Peripheral blood mononuclear cell (primary cell): ENCODE measurements around the genes SLC4A9, ANKHD1, PCDHB13 and PCDHGB4.

- PRO-cap, 8 experiments = peak in 1 of 8 experiments; most common plus-strand start chr5:140113294 (in 1); most common minus-strand start chr5:140113339 (in 1)
Observed at GRCh38 chr5:140112522-140113529, 1.1 kb upstream of the PURA start.

GRCh38 chr5:140116235-140116887 lies 2.5 kb downstream of the PURA start:
- PRO-cap, 8 experiments = no peak in any of the 8 experiments

GRCh38 chr5:140219641-140220063 lies 44.7 kb downstream of the CYSTM1 start:
- PRO-cap, 8 experiments = no peak in any of the 8 experiments

DNA sequence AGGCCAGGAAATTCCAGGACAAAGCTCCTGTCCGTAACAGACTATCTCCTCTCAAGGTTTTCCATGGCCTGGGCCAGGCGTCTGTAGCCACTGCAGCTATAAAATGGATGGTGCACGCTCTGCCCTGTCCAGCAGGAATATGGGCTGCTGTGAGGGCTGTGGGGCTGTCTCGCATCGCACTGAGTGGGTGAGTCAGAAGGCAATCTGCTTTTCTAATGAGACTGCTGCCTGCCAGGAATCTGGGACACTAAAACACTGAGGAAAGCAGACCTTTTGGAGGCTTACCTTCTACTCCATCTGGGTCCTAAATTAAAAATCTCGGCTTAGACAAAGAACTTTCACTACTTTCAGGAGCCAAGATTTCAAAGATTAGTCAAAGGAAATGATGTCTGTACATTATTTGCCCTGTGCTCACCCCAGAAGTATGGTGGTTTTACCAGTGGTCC lies 56.5 kb downstream of the PFDN1 start:
- PRO-cap, 8 experiments = no peak in any of the 8 experiments

DNA sequence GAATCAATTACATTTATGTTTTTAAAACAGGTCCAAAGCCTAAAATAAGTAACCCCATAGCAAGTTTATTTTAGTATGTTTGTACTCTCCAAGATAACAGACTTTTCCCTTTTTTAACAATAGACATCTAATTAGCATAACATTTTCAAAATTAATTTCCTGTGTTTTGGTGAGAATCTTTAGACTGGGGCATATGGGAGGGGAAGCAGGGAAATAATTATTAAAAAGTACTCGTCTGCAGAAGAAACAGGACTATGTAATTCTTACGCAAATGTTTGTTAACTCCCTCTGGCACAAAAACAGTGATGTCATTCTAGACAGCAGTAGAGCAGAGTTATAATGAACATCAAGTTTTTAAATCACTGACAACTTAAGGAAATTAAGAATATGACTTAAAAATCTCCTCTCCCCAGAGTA lies 9.5 kb downstream of the PFDN1 start:
- PRO-cap, 8 experiments = no peak in any of the 8 experiments

- PRO-cap, 8 experiments = no peak in any of the 8 experiments
Observed at GRCh38 chr5:140317435-140317817, 14.5 kb upstream of the PFDN1 start.

DNA sequence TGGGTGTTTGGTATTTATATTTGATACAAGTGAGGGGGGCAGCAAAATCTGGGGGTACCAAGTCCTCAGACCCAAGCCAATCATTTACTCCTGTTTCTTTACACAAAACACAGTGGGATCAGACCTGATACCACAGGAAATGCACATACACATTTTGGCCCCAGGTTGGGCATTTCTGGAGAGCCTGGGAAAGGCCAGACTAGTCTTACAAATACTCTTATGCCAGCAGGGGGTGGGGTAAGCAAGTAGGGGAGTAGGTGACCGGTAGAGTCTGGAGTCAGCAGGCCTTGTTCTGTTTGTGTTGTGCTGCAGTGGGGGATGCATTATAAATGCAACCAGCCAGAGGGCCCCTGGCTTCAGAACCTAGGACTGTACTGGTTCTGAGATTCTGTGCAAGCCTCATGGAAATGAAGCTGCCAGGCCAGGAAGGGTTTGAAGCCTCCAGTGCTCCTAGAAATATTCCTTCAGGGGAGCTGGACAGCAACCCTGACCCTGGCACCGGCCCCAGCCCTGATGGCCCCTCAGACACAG lies at the start of gene SLC4A9:
SLC4A9 (plus strand) TSS at position 359 of the 531 bp plus-strand sequence.
- PRO-cap, 8 experiments = no peak in any of the 8 experiments

DNA sequence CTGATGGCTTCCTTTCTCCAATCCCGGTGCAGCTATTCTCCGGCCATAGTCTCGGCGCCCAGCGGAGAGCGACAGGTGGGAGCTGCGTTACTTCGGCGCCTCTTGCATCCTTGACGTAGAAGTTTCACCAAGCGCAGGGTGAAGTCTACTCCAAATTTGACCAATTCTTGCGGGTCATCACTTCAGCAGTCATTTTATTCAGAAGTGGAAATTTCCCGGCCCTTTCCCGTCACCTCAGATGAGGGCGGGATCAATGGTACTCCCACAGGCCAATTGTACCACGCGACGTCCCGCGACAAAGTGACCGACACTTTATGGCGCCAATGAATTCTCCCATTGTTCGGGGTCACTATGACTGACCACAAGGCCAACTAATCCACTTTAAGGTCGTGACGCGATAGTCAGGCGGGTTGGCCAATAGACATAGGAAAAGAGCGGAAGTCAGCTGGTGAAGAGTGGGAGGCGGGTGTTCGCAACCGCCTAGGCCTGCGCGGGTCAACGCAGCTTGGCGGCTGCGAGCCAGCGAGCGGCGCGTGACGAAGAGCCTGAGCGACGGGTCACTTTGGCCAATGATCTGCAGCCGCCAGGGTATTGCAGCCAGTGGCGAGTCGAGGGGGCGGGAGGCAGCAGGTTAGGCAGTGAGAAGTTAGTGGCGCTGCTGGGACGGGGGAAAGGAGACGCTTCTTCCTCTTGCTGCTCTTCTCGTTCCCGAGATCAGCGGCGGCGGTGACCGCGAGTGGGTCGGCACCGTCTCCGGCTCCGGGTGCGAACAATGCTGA lies at the start of gene ANKHD1:
ANKHD1 (plus strand) TSS at position 638 of the 779 bp plus-strand sequence.
- PRO-cap, 8 experiments = peak in 8 of 8 experiments; most common plus-strand start position 649 of the sequence (in 8); most common minus-strand start position 302 of the sequence (in 5)

DNA sequence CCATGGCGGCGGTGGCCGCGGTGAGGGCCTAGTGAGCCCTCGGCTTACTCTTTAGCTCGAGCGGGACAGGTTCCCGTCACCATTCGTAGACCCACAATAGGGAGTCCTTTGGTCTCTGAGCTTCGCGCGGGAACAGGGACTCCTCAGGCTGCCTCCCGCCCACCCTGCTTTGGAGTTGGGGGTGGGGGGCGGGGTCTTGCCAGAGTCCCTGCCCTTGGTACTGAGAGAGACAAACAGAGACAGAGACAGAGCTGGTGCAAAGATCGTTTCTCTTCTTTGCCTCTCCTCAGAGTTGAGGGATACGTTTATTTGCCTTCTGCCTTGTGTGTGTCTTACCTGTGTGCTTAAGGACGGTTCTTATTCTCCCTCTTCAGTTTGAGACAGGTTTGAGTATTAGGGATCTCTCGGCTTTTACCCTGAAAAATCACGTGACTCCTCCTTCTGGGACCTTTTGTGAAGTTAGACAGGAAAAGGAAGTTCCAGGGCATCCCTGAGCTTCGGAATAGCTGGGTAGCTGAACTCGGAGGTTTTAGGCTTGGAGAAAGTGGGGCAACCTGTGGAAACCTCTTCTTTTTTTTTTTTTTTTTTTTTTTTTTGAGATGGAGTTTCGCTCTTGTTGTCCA lies 873 bp downstream of the ANKHD1 start:
- PRO-cap, 8 experiments = peak in 7 of 8 experiments; most common plus-strand start position 235 of the sequence (in 2); most common minus-strand start position 134 of the sequence (in 6)

GRCh38 chr5:140515298-140515633 lies 32.2 kb upstream of the EIF4EBP3 start:
- PRO-cap, 8 experiments = no peak in any of the 8 experiments

- PRO-cap, 8 experiments = peak in 4 of 8 experiments; most common minus-strand start chr5:140556356 (in 3)
Observed at GRCh38 chr5:140555673-140556383, 1.4 kb downstream of the SRA1 start.

DNA sequence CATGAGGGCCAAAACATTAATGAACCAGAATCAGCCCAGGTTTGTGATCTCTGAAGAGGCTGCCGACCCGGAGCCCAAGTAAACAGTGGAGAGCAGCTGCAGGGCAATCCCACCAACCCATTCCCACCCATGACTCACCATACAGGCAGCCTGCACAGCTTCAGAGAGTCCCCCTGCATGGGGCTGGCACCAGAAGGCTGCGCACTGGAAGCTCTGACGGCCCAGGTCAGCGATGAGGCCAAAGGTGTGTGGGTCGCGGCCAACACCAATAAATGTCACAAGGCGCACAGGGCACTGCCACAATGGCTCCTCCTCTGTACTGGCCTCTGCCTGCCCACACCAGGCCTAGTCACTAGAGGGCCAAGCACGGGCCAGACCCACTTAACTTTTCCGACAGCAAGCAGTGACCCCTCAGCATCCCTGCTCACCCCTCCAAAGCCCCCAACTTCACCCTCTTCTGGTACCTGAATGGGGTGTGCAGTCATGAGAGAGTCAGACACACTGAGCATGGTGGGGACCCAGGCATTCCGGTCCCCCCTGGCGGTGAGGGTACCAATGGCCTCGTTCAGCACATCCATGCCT lies 3.0 kb upstream of the SRA1 start:
- PRO-cap, 8 experiments = no peak in any of the 8 experiments

GRCh38 chr5:140570957-140571706 lies 6.5 kb downstream of the SLC35A4 start:
- PRO-cap, 8 experiments = no peak in any of the 8 experiments

DNA sequence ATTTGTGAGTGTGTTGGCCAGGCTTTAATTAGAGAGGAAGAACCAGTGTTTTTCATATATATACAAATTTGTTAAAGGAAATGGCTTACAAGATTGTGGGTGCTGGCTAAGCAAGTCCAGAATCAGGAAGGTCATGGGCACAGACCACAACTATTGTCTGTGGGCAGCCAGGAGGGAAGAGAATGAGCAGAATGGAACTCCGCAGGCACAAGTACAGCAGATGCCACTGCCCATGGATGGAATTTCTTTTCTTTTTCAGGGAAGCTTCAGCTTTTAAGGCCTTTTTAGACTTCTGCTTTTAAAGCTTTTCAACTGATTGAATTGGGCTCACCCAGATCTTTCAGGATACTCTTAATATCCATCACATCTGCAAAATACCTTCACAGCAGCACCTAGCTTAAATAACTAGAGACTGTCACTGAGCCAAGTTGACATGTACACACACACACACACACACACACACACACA lies 24.6 kb downstream of the SLC35A4 start:
- PRO-cap, 8 experiments = no peak in any of the 8 experiments

- PRO-cap, 8 experiments = no peak in any of the 8 experiments
Observed at GRCh38 chr5:140708090-140708725, 8.0 kb downstream of the ZMAT2 start.

GRCh38 chr5:141041009-141041595 lies 10.1 kb upstream of the PCDHB1 start:
- PRO-cap, 8 experiments = no peak in any of the 8 experiments

- PRO-cap, 8 experiments = no peak in any of the 8 experiments
Observed at GRCh38 chr5:141050955-141051196, 298 bp upstream of the PCDHB1 start.

DNA sequence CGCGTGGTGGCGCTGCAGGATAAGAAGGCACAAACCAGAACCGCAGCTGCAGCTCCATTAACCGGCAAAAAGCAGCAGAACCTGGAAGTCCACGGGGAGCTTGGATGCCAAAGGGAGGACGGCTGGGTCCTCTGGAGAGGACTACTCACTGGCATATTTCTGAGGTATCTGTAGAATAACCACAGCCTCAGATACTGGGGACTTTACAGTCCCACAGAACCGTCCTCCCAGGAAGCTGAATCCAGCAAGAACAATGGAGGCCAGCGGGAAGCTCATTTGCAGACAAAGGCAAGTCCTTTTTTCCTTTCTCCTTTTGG lies at the start of gene PCDHB13:
PCDHB13 (plus strand) TSS at position 49 of the 317 bp plus-strand sequence.
- PRO-cap, 8 experiments = no peak in any of the 8 experiments

DNA sequence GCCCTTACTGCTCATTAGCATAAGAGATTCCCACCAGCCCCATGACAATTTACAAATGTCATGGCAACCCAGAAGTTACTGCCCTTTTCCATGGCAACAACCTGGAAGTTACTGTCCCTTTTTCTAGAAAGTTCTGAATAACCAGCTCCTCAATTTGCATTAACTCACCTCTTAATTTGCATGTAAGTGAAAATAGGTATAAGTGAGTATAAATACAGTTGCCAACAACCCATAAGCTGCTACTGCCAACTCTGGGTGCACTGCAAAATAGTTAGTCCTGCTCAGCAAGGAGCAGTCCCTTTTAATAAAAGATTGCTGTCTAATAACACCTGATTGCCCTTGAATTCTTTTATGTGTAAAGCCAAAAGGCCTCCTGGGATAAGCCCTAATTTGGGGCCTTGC lies 5.6 kb downstream of the PCDHB15 start:
- PRO-cap, 8 experiments = no peak in any of the 8 experiments

DNA sequence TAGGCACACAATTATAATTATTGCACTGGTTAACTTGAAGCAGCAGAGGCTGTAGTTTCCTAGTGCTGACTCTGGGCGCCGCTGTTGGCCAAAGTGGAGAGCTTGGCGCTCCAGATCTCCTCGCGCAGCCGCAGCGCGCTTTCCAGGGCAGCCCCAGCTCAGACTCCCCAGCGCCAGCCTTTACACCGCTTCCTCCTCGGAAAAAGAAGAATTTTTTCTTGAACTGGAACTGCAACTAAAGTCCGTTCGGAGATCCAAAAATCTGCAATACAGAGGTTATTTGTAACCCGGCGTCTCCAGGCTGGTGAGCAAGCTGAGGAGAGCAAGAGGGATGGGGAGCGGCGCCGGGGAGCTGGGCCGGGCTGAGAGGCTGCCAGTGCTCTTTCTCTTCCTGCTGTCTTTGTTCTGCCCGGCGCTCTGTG lies at the start of gene PCDHGB4:
PCDHGB4 (plus strand) TSS at position 145 of the 422 bp plus-strand sequence.
- PRO-cap, 8 experiments = no peak in any of the 8 experiments